Measurements from ENCODE around the gene DGKQ.

- PRO-cap = no peak
Measured at GRCh38 chr4:120948-121842, 3.1 kb upstream of the ZNF718 start.

DNA sequence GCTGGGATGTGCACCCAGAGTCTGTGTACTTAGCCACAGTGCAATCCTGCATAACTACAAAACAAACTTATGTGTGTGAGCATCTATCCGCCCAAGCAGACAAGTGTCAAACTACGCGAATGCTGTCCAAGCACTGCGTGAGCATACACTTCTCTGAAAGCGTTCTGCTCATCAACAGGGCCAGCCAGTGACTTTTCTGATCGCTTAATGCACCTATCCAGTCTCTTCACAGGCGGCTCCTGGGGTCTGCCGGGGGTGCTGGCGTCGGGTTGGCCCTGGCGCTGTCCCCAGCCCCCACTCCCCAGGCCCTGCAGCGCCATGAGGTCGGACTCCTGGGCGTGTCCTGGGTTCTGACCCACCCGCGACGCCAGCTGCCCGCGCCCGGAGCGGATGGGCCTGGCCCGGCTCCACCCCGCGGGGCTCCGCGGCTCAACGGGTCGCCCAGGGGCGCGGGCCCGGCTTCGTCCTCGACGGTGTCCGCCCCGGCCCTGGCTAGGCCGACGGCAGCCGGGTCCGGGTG is 1.4 kb upstream of the ZNF141 start:
- PRO-cap = no peak

GRCh38 chr4:472839-473223 is 26.1 kb downstream of the ZNF721 start:
- PRO-cap = unidirectional peak, plus-strand start at chr4:473124

DNA sequence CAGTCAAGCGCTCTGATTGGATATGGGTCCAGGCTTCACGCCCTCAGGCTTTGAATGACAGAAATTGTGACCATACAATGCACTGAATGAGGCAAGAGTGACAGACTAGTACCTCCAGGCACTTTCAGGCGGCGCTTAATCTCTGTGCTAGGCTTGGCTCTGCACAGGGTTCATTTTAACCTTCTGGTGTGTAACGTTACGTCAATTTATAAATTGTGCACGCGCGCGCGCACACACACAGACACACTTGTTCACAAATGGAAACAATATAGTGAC is 24.8 kb downstream of the ZNF721 start:
- PRO-cap = bidirectional peak, plus-strand start at position 134 of the sequence, minus-strand start outside the sequence

- PRO-cap = no peak
Measured at GRCh38 chr4:574763-575769, 1.0 kb downstream of the TMEM271 start.

DNA sequence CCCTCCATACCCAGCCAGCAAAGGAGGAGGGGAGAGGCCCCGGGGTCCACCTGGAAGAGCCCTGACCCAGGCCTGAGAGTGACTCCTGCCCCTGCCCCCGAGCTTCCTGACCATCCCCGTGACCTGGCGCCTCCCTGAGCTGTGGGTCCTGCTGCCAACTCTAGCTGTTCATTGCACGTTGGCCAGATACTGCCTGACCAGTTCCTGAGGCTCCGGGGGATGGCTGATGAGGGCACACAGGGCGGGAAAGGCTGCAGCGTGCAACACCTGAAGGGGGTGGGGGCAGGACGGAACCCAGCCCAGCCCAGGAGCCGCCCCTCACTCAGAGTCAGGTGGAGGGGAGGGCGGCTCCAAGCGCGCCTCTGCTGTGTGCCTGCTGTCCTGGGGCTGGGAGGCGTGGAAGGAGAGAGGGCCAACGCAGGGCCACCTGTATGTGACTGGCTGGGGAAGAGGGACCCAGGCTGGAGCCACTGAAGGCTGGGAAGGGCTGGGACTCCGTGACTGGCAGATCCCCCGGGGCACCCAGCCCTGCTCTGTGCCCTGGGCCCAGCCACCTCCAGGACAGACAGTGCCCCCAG is 594 bp downstream of the SLC49A3 start:
- PRO-cap = no peak

DNA sequence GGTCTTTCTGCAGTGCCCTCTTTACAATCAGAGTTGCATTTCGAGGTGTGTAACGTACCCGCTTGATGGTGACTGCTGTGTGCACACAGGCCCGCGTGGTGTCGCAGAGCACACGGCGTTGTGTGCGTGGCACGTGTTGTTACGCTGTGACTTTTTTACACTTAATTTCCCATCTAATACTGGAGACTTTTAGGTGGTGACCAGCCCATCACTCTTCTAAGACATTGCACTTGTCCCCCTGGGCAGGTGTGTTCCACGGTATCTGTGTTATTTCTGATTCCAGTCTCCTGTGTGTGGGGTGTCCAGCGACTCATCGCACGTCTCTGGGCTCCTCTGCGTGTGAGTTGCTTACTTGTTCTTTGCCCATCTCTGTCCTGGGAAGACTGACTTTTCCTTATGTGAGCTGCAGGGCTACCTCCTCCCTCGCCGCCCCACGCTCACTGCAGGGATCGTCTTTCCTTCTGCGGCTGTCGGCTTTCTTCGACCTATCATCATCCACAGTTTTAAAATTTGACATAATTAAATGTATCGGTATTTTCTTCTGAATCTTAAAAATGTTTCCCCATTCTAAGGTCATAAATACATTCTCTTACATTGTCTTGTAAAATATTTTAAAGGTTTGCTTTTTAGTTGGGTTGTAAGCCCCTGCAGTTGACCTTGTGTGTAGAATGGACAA is 49.5 kb downstream of the PCGF3 start:
- PRO-cap = no peak

DNA sequence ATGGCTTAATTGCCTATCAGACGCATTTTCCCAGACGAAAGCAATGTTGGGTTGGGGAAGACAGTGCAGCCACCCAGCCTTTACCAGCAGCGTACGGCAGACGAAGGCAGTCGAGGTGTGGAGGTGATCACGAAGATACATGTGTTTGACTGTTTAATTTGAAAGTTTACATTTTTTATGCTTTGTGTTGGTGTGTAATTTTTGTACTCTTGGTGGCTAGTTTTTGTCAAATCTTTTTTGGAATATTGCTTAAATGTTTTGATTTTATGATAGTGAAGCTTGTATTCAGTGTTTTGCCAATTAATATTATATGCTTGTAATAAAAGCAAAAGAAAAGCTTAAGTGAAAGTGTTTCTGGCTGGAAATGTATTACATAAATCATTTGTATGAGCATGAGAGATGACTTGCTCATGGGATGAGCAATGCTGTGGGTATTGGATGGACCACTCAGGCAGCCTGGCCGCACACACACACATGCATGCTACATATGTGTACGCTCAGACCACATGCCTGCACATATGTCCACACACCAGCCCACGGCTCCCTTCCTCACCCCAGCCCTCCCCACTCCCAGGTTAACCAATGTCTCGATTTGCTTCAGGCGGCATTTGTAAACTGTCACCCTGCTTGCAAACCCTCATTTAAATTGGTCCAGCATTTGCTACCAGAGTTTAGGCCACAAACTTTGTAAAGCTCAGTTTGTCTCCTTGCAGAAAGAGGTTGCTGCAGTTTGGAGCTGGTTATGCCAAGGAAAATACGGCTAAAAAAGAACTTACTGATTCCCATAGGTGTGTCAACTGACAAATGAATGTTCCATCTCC is 56.0 kb downstream of the CPLX1 start:
- PRO-cap = no peak

- PRO-cap = no peak
Measured at GRCh38 chr4:785653-786228, 40.2 kb downstream of the CPLX1 start.

DNA sequence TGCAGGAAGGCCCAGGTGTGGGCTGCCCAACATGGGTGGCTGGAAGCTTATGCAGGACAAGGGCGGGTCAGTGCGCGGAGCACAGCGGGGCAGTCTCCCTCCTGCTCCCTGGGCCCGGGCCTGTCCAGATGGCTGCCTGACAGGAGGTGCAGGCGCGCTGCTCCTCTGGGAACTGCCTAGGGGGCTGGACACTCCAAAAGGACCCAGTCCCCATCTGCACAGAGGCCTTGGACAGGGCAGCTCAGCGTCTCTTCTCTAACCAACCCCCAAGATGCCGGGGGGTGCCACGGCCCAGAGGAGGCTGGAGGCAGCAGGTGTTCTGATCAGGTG is 36.4 kb downstream of the CPLX1 start:
- PRO-cap = no peak

GRCh38 chr4:836651-837232 is 10.8 kb upstream of the CPLX1 start:
- PRO-cap = no peak

- PRO-cap = unidirectional peak, minus-strand start at chr4:879856
Measured at GRCh38 chr4:879061-880368, 52.6 kb downstream of the GAK start.

DNA sequence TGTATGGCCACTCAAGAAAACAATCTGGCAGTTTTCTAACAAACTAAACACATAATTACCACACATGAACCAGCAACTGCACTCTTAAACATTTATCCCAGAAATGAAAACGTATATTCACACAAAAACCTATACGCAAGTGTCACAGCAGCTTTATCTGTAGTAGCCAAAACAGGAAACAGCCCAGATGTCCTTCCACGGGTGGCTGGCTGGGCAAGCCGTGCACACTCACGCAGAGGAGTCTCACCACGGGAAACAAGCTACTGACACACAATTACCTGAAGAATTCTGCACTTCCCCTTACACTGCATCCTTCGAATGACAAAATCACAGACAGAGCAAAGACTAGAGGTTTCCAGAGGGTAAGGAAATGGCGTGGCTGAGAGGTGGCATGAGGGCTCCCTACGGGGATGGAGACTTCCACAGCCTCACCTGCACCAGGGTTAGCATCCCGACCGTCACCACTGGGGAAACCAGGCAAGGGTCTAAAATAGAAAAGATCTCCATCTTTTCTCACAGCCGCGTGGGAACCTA is 9.3 kb downstream of the GAK start:
- PRO-cap = no peak

DNA sequence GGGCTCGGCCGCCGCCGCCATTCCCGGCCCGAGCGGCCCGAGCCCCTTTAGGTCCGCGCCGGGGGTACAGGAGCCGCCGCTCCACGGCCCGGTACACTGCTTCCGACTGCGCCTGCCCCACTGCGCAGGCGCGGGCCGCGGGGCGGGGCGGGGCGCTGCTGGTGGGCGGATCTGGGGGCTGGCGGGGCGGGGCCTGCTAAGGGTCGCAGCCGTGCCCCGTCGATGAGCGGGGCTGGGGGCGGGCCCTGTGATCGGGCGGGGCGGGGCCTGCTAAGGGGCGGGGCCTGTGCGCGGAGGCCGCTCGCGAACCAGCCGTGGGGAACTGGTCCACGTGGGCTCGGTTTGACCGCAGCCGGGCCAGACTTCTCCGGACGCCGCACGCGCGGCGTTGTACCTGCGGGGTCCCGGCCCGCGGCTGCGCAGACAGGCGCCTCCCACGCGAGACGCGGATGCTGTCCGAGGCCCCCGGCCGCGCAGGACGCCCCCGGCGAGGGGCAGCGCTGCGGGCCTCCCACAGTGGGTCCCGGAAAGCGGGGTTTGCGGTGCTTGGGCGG is at the start of gene DGKQ:
DGKQ (minus strand) TSS at position 108 of the 554 bp plus-strand sequence.
- PRO-cap = bidirectional peak, plus-strand start at position 360 of the sequence, minus-strand start at position 104 of the sequence

DNA sequence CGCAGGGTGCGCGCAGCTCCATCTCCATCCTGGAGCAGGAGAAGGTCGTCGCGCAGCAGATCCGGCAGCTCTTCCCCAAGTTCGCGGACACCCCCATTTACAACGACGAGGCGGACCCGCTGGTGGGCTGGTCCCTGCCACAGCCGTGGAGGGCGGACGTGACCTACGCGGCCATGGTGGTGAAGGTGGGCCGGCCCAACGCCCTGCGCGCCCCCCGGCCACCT is 8.7 kb upstream of the SLC26A1 start:
- PRO-cap = no peak

DNA sequence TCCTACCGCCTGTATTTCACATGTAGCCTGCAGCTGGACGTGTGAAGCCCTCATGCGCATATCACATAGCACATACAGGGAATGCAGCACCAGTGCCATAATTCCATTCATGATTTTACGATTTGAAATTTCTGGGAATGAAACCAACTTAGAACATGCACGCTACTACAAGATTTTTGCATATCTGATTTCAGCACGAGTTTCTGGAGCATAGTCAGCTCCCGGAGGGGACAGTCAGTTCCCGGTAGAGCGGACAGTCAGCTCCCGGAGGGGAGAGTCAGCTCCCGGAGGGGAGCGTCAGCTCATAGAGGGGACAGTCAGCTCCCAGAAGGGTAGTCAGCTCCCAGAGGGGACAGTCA is 41.8 kb downstream of the FGFRL1 start:
- PRO-cap = no peak

- PRO-cap = no peak
Measured at GRCh38 chr4:1058753-1059065, 47.3 kb downstream of the FGFRL1 start.

- PRO-cap = no peak
Measured at GRCh38 chr4:1147081-1147960, 25.1 kb downstream of the SPON2 start.

- PRO-cap = no peak
Measured at GRCh38 chr4:1172232-1172454, 240 bp downstream of the SPON2 start.

GRCh38 chr4:1233636-1234913 is 14.9 kb downstream of the CTBP1 start:
- PRO-cap = no peak